CD14-positive monocyte (primary cell): ENCODE measurements around a stretch of chr3.

DNA sequence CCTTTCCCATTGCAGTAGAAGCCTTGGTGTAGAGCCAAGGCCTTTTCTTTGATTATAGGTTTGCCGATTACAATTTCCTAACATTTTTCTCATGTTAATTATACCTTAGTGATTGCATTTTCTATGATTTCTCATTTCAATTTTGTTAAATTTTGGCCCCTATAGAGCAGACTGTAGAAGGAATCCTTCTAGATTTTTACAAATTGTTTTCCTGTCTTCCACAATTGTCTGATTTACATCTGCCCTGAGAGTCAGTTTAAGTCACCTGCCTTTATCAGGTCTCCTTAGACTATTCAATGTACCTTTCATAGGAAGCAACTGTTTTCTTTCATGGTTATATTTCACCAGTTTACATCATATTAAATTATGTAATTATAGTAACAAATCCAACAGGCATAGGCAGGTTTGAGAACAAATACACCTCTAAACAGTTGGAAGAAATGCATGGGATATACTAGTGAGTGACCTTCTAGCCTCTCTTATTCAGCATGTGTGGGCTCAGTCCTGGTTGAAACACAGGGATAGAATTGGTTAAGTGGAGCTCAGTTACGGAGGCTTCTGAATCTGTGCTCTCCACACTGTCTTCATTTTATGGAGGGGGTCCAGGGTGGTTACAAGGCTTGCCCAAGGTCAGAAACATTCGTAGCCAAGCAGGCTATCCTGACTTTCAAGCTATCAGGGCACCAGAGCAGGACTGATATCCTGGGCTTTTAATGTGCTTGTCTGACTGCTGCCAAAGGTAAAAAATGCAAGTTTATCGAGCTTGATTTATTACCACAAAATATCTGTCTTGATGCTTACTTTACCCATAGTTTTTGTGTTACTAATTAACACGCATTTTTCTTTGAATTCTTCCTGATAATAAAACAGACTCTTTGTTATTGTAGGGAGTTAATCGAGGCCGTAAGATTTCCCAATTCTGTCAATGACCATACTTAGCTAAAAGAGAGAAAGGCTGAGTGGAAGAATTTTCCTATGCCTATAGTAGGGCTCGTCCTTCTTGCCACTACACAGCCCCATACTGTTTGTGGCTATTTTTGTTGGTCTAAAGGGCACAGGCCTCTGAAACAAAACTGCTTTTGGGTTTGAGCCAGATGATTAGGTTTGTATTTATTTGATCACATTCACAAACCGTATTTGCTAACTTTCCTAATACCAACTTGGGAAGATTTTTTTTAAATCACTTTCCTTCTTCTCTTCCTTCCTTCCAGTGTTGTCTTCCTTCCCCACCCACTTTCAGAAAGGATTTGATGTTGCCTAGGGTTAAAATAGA is 89.6 kb downstream of the FILIP1L start:
- CAGE, long polyA plus RNA = no peak

GRCh38 chr3:100063824-100064459 is 50.4 kb downstream of the FILIP1L start:
- CAGE, long polyA plus RNA = no peak

GRCh38 chr3:100069296-100069971 is 44.9 kb downstream of the FILIP1L start:
- CAGE, long polyA plus RNA = no peak

GRCh38 chr3:100089623-100090361 is 24.5 kb downstream of the FILIP1L start:
- CAGE, long polyA plus RNA = no peak

DNA sequence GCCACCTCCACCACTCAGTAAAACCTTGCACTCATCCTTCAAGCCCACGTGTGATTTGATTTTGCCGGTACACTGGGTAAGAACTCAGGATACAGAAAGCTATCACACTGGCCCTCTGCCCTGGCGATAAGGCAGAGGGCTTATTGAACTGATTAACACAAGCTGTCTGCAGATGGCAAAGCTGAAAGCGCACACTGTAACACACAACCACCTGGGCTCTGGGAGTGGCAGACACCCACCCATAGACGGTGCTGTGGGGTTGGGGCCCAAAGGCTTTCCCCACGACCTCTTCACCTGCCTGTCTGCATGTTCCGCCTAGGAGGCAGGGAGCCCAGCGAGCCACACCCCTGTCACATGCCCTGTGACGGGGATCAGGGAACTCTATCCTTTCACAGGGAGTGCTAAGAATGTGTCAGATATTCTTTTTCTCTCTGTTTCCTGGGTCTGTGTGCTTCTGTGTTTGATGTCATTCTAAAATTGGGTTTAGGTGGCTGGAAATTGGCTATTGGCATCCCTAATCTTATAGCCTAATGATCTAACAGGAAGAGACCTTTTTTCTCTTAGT is 12.1 kb upstream of the TFG start:
- CAGE, long polyA plus RNA = no peak

DNA sequence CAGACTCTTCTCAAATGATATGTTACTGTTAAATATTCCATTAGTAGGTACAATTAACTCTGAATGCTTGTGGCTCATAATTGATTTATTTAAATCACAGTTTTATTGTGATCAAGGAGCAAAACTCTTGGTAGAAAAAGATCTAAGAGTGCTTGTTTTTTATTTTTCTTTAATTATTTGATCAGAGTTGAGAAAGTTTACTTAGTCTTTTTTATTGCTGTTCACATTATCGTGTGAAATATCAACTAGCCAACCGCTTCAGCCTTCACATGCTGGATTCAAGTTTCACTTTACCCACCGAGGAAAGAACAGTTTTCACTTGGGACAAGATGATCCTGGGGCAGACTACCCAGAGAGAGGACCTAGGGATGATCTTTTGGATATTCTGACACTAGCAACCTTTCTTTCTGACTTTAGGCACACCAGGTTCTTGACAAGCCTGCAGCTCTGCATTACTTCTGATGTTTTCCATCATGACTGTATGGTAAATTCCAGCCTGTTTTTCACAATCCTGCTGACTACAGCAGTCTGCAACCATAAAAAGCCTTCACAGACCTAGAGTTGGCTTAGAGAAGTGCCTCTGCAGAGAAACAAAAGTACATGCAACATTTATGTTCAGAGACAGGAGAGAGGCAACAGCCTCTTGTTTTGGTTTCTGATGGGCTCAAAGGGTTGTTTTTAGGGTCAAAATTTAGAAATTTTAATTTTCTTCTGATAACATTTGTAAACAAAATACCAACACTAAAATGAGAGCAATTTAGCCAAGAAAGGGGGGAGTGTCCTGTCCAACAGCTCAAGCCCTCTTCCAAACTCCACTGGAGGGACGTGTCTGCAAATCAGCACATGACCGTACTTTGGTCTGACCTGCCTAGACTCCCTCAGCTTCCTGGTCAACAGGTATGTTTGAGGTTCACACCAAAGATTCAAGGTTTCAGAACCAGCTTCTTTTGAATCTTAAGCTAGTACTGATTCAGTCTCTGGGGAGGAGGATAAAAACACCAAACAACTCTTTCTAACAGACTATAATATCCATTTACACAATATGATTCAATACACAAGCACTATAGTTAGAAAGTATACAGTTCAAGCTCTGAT is 904 bp downstream of the ABI3BP start:
- CAGE, long polyA plus RNA = no peak

GRCh38 chr3:101592570-101592912 is 18.6 kb downstream of the PCNP start:
- CAGE, long polyA plus RNA = no peak

GRCh38 chr3:101612947-101613280 is 38.9 kb downstream of the PCNP start:
- CAGE, long polyA plus RNA = no peak

GRCh38 chr3:101856762-101857752 is 7.7 kb downstream of the NFKBIZ start:
- CAGE, long polyA plus RNA = no peak

GRCh38 chr3:101859343-101860218 is 10.3 kb downstream of the NFKBIZ start:
- CAGE, long polyA plus RNA = start-site peak on the minus strand at chr3:101859555-101859684, 19 and 12 reads in 2 replicates

- CAGE, long polyA plus RNA = no peak
Observed at GRCh38 chr3:101936460-101937315, 87.4 kb downstream of the NFKBIZ start.

DNA sequence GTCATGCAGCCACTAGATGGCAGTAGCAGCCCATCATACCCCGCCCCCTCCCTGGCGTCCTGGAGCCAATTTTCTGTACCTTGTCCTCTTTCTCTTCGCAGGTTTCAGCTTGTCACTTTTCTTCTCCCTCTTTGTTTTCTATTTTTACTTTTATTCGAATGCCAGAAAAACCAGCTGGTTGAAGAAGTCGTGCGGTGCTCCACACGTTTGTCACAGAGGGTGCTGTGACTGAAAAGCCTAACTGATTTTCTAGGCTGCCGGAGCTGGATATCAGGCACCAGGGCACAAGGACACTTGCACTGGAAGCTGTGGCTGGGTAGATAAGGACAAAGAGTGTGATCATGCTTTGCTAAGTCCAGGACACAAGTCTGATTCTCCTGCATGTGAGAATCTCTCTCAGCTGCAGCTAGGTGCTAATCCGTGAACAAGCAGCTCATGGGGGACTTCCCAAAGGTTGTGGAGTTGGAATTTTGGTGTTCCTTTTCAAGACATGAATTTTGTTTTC is 238.9 kb downstream of the ZPLD1 start:
- CAGE, long polyA plus RNA = no peak

DNA sequence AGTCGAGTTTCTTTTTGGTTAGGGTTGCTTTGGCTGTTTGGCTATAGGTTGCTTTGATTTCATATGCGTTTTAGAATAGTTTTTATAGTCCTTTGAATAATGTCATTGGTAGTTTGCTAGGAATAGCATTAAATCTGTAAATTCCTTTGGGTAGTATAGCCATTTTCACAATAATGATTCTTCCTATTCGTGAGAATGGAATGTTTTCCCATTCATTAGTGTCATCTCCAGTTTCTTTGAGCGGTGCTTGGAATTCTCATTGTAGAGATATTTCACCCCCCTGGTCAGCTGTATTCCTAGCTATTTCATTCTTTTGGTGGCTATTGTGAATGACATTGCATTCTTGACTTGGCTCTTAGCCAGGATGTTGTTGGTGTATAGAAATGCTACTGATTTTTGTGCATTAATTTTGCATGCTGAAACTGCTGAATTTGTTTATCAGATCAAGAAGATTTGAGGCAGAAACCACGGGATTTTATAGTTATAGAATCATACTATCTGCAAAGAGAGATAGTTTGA is 690.5 kb upstream of the ALCAM start:
- CAGE, long polyA plus RNA = no peak

- CAGE, long polyA plus RNA = no peak
Observed at GRCh38 chr3:105364710-105364966, 2.1 kb upstream of the ALCAM start.

DNA sequence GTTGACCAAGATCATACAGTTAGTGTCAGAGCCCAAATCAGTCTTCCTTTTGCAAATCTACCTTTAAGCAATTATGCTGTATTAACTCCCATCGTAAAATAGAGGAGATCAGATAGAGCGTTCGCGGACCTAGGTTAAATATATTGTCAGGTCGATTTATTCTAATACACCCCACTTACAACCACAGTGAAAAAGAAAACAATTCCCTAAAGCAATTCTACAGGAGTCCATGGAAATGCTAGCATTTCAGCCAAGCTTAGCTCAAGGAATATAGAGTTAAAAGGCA is 1.8 kb upstream of the ALCAM start:
- CAGE, long polyA plus RNA = no peak

DNA sequence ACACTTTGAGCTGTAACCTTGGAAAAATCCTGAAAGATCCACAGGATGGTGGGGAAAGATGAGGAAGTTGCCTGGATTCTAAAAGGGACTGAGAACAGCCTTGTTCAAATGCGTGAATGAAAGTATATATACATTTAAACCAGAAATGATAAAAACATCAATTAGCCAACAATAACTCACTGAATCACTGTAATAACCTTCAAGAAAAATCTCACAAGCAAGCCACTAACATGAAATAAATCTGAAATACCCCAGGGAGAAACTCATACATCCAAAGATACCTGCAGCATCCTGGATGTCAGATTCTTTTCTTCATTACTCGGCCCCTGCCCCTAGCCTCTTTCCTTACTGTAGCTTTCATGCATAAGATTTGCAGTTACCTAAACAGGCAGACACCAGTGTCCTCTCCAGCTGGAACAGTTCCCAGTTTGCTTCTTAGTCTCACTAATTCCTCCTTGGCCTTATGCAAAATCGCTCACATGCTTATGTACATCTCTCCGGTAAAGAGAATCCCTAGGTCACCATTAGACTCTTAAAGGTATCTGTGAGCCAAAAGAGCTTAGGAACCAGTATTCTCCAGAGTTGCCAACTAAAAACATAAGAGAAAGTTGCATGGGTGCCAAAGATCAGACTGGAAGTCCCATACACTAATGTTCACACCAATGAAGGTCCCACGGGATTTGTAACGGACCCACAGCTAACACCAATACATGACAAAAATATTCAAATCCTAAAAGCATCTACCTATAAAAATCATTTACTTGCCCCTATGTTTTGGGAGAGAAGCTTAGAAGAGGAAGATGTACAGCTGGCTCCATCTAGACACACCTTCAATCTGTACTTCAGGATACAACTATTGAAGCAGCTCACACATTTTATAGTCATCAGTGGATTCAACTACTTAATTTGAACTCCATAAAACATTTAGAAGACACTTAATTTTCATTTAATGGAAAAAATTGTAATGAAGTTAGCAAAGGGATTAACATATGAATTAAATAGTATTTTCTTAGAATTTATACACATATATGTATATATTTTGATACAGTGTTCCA is 66.6 kb downstream of the CBLB start:
- CAGE, long polyA plus RNA = no peak

GRCh38 chr3:105822582-105823743 is 45.8 kb downstream of the CBLB start:
- CAGE, long polyA plus RNA = no peak

GRCh38 chr3:105823744-105824825 is 44.7 kb downstream of the CBLB start:
- CAGE, long polyA plus RNA = no peak

DNA sequence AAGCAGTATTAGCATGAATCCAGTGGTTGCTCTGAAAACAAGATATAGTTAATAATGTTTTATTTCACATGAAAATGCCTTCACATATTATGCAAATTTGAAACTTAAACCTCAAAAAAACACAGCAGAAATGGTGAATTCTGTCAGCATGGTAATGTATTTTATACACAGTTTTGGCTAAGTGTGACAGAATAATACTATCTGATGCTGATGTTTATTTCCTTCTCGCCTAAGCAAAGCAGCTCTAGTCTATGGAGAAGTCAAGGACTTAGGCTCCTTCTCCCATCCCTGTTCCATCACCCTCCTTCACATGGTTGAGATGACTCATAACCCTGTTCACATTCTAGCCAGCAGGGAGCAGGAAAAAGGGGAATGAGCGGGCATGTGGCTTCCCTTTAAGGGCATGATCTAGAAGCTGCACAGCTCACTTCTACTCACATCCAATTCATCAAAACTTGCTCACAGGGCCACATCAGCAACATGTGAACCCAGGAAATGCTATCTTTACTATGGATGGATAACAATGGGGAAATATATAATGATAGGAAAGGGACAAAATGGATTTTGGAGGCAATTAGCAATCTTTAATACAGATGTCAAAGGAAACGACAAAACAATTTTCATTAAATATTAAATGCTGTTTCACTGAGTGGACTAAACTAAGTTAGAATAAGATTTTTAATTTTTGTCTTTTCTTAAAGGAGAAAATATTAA is 40.9 kb downstream of the CBLB start:
- CAGE, long polyA plus RNA = no peak

- CAGE, long polyA plus RNA = no peak
Observed at GRCh38 chr3:105838077-105838558, 30.7 kb downstream of the CBLB start.